SUDHL5 (cell line): ENCODE measurements around a stretch of chr3.

DNA sequence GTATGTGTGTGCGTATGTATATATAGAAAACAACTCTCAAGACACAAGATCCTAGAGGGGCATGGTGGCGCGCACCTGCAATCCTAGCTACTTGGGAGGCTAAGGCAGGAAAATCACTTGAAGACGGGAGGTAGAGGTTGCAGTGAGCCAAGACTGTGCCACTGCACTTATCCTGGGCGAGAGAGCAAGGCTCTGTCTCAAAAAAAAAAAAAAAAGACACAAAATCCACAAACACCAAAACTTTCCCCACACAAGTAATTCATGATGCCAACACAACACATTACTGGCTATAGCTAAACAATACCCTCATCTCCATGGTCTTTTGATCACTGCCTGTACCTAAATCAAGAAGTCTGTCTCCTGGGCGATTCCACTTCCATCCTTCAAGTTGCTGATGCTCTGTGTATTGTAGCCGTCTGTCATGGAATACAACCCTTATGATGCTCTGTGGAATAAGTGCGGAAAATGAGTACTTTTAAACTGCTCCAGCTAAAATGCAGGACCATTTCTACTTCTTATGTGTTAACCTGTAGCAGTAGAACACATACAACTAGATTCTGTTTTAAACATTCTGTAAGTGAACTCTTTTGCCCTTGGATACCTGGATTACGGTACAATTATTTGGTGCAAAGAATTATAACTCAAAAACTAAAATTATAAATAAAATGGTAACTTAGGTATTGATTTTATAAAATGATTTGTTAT, 27.7 kb downstream of the UBP1 start:
- PRO-cap = no peak

GRCh38 chr3:33658574-33659912, 59.0 kb downstream of the CLASP2 start:
- PRO-cap = unidirectional peak, minus-strand start at chr3:33659107; bidirectional peak, plus-strand start at chr3:33659687, minus-strand start at chr3:33659602

DNA sequence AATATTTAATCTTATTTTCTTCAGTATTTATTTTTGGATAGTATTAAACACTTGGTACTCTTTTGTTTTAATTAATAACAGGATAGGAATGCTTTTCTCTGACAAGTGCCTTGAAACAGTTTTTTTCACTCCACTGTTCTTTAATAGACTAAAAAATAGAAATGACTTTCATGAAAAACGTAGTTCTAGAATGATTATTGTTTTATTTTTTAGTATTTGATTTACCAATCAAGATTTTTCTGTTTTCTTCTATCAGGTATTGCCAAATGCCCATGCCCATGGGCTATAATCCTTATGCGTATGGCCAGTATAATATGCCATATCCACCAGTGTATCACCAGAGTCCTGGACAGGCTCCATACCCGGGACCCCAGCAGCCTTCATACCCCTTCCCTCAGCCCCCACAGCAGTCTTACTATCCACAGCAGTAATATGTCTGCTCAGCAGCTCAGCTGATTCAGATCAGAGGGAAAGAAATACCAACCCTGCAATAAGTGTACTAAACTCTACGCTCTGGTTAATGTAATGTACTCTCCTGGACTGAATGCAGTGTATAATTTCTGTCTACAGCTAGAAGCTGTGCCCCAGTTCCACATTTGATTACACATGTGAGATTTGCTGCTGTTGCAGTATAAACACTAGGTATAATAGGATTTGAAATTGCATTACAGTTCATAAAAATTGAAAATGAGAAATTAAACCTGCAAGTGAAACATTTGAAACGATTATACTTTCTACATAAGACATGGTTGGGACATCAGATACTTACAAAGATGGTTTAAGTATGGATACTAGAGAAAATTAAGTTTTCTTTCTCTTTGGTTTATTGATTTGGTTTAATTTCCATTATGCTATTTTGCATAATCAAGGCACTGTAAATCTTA, 67.9 kb downstream of the PDCD6IP start:
- PRO-cap = no peak

DNA sequence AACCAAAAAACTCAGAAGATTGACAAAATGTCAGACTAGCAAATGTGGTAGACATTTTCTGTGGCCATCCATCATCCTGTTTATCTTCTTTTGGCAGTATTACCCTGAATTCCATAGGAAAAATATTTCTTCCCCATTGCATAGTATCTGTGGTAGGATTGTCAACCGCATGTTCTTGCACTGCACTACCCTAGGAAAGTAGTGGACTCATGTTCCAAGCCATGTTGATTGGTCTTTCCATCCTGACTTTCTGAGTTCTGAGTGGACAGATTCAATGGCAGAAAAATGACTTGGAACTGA, 694.7 kb downstream of the PDCD6IP start:
- PRO-cap = no peak

DNA sequence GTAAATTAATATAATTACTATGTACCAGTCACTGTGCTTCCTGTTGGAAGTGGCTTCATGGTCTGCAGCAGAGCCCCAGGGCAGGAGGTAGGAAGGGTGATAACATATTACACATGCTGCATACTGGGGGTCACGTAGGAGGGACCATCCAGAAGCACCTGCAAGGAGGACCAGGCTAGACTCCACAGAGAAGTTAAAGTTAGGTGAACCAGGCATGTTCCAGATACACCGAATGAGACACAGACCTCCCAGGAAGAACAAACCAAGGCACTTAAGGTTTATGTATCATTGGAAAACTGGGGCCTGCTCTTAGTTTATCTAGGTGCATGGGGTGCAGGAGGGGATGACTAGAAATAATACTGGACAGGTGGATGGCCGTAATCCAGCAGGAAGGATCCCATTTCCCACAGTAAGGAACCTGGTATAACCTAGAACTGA, 52.7 kb downstream of the STAC start:
- PRO-cap = no peak

GRCh38 chr3:36833211-36833770, 68.9 kb upstream of the DCLK3 start:
- PRO-cap = no peak

DNA sequence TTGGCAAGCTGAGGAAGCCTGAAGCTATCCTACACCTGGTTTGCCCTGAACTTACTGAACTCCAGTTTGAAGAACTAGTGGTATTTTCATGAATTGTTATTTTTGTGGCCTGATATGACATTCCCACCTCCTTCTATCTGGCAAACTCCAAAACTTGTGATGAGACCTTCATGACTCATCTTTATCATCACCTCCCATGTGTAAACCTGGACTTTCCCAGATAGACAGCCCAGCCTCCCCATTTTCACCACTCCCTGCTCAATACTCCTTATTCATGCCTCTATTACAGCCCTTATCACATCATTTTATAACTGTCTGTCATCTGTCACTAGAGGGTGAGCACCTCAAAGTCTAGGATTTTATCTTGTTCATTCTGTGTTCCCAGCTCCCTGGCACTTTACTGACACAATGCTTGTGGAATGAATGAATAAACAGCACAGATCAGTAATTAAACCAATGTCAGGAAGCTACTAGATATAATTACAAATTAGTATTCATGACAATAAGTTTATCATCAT, 13.1 kb upstream of the TRANK1 start:
- PRO-cap = no peak

GRCh38 chr3:37016491-37017598, 23.5 kb downstream of the MLH1 start:
- PRO-cap = no peak

GRCh38 chr3:37299217-37299535, 56.1 kb downstream of the GOLGA4 start:
- PRO-cap = no peak

GRCh38 chr3:37321516-37322074, 78.5 kb downstream of the GOLGA4 start:
- PRO-cap = no peak

DNA sequence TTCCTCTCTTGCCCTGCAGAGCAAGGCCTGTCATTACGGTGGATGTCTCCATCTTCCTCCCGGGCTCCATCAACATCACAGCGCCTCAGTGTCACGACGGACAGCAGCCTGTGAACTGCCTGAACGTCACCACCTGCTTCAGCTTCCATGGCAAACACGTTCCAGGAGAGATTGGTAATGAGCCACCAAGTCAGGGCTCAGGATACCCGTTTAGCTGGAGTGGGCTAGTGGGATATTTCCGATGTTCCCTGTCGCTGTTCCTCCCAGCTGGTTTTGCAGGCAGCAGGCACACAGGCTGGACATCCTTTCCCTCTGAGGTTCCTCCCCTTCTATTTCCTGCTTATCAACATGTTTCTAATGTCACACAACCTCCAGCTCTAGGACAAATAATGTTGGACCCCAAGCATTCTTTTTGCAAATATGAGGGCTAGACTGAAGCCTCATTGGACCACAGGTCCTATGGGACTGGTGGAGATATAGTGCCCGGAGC, 81.4 kb downstream of the ITGA9 start:
- PRO-cap = no peak

DNA sequence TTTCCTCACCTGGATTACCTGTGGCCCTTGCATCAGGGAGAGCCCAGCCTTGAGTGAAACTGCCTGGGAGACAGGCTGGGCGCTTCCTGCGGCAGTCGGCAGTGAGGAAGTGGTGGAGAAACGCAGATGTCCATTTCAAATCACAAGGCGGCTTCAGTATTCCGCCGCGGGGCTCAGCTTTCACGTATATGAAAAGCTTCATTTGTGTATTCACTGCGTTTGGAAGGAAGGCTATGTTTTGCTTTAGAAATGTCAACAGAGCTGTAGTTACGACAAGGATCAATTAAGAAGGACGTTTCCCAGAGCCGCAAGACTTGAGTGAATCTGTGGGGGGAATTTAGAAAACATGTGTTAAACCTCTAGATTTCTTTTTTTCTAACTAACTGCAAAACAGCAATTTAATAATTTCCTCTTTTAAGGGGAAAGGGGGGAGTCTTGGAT, 167.3 kb upstream of the CTDSPL start:
- PRO-cap = no peak

GRCh38 chr3:37771376-37771901, 90.2 kb upstream of the CTDSPL start:
- PRO-cap = no peak

- PRO-cap = no peak
These were observed 54.5 kb downstream of the CTDSPL start for GRCh38 chr3:37916167-37916649.

DNA sequence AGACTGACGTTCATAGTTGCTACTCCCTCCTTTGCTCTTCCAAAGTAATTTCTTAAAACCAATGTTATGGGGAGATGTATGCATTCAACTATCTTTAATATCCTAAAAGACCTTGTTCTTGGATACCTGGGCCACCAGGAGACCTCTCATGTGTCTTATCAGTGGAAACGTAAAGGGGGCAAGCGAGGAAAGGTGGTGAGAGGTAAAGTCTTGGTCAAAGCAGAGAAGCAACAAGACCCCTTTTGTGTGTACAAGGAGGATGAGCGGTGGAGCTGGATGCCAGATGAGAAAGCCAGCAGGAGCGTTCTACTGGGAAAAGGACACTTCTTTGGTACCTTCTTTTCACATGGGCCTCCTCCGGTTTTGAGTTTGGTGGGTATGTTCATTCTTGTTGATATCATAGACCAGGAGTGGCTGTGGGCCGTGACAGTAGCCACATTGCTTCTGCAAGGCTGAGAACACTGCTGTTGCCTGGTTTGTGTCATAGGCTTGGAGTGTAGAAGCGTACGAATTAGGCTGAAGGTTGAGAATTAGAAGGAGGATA, 47.0 kb upstream of the VILL start:
- PRO-cap = no peak

- PRO-cap = no peak
These were observed 46.0 kb upstream of the VILL start for GRCh38 chr3:37944256-37945339.

- PRO-cap = no peak
These were observed 634 bp downstream of the VILL start for GRCh38 chr3:37990974-37991866.

DNA sequence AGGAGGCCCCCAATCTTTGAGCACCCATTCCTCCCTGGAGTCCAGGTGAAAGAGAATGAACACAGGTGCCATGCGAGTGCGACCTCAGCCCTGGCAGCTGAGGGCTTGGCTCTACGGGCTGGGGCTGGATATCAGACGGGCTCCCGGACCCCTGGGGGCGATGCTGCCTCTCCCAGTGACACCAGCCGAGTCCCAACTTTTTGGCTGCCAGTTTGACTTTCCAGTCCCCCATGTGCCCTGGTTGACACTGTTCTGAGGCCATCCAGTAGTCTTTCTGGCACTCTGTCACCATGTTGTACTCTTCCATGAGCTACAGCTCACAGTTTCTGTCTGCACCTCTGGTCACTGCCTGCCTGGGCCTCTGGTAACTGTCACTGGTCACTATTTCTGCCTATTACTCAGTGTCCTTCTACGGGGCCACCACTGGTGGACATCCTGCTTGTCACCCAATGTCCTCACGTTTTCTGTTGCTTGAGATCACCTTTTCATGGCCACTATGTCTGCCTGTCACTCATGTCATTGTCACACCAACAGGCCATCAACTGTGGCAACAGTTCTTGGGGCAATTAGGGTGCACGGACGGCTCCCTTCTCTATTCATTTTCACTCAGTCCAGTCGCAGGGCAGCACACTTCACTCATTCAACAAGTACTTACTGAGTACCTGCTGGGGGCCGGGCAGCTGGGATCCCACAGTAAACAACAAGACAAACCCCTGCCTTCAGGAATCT, 1.4 kb downstream of the VILL start:
- PRO-cap = no peak

GRCh38 chr3:37996789-37997258, 6.2 kb downstream of the VILL start:
- PRO-cap = no peak

DNA sequence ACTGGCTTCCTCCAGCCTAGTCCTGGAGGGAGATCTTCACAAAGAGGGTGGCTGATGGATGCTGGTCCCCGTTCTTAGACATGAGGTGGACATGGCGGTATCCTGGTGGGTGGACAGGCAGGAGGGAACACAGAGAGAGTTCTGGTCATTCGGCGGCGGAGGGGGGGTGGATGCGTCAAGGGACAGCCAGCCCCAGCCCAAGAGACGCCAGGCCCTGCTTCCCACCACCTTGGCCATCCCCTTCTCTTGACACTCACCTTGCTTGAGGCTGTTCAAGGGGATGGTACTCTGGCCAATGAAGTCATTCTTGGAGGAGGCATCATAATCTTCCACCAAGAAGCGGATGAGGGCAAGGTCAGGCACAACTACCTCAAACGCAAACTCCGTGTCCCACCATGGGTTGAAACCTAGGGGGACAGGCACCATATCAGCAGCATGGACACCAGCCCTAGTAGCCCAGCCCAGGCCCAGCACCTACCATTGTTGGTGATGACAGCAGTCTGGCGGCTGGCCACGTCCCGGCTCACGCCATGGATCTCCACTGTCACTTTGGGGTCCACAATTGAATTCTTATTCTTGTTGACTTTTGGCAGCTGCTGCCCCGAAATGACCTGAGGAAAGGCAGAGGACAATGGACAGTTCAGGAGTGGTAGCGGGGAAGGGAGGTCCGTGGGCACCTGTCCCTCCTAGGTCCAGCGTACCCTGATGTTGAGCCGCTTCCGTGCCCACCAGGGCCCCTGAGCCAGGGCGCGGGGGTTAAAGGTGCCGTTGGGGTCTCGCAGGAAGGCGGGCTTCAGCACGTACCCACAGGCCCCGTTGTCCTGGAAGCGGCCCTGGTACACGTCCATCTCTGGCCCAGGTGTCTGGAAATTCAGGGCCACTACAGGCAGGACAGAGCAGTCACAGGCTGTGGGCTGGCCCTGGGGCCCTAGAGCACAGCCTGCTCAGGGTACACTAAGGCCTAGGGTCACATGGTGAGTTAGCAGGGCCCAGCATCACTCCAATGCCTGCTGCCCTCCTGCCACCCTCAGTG, 17.5 kb downstream of the VILL start:
- PRO-cap = no peak